Metastatic Breast Carcinoma in the Brain (tissue), 10 donors: Measurements from ENCODE around the genes METTL16, CLUH and CCDC92B.

GRCh38 chr17:2049770-2050944 lies 4.7 kb upstream of the HIC1 start:
- PRO-cap, 10 experiments, result peak in 10 of 10 experiments; most common plus-strand start chr17:2050600 (in 5); most common minus-strand start chr17:2049946 (in 10)

- PRO-cap, 10 experiments, result no peak in any of the 10 experiments
Observed at GRCh38 chr17:2055277-2055620, 346 bp downstream of the HIC1 start.

DNA sequence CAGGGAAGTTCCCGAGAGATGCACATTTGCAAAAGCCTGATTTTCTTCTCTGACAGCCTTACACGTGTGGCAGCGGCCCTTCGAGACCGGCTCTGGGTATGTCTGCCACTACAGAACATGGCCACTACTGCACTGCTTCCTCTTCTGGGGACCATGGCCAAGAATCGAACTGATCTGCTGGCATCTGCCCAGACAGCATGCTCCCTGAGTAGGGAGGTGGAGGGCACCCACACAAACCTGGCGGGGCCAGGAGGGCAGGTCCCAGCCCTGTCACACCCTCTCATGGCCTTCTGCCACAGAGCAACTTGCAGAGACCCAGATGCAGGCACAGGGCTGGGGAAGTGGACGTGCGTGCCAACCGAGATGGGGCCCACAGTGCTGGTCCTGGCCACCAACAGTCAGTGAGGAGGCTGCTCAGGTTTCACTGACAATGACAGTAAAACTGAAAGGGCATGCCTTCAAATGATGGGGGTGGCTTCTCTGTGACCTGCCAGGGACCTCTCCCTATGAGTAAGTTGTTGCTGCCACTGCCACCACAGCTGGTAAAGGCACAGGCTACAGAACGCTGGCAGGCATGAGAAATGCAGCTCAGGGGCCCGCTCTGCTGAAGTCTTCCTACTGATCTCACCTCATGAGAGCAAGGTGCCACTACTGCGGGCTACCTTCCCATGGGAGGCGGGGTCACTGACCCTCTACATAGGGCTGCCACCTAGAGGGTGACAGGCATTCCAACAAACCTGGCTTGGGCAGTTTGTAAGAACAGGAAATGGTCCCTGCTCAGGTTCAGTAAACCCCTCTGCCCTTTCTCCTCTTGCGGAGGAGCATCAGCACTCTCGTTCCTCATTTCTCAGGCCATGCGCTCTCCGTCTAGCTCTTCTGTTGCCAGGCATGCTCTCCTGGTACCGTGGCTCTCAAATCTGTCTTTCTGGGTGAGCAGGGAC lies 15.5 kb downstream of the HIC1 start:
- PRO-cap, 10 experiments, result peak in 1 of 10 experiments; most common minus-strand start position 617 of the sequence (in 1)

DNA sequence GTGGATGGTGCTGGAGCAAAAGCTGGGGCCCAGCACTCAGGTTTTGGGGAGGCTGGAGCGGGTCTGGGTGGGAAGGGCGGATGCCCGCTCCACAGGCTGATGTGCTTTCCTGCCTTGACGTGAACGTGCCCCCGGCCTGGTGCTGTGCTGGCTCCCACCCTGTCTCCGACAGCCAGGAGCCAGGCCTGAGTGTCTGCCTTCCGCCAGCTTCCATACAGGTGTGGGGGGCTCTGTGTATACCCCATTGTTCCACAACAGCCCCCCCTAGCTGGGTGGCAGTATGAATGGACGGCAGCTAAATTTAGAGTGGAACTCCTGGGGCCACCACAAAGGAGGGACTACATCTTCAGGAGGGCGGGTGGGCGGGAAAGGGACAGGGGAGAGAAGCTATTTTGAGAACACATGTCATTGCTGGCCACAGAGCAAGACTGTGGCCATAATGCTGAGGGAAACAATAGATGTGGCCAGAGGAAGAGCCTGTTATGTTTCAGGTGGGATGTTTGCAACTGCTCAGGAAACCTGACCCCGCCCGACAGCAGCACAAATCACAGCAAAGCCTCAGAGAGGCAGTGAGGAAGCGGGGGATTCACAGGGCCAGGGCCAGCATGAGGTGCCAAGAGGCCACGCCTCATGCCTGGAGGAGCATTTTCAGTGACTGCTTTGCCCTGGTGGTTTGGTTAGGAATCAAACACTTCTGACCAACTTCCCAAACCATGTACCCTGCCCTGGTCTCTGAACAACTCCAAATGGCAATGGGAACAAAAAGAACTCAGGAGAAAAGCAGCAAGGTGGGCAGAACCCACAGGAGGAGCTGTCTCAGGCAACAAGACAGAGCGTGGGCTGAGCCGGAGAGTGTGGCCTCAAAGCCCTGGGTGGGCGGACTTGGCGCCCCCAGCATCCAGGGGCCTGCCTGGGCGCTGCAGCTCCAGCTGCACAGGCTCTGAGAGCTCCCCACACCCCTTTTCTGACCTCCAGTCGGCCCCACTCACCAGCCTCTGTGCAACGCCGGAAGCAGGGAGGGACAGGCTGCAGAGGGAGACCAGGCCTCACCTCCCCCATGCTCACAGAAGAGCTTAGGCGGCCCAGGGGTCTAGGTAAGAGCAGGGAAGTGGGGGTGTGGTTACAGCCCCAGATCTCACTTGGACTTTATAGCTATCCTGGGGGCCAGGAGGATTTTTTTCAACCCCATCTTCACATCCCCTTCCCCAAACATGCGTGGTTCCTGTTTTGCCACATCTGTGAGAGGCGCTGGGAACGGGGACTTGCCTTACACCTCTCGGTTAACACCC lies 20.5 kb downstream of the HIC1 start:
- PRO-cap, 10 experiments, result no peak in any of the 10 experiments

DNA sequence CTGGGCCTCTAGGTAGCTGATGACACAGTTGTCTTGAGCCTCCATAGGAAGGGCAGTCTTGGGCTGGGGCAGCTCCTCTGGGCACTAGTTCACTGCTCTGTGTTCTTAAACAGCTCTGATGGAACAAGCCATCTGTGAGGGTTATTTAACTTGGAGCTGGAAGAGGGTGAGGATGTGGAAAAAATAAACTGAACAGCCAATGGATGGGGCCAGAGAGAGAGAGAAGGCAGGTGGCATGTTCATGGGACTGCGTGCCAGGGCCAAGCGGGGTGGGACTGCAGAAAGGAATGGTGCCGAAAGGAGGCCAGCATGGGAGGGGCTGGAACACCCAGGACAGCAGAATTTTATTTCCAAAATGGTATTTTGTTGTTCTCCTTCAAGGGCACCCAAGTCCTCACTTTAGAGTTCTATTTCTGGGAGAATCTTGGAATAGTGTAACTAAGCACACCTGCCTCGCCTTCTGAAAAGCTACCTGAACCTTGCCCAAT lies 52.7 kb downstream of the HIC1 start:
- PRO-cap, 10 experiments, result no peak in any of the 10 experiments

DNA sequence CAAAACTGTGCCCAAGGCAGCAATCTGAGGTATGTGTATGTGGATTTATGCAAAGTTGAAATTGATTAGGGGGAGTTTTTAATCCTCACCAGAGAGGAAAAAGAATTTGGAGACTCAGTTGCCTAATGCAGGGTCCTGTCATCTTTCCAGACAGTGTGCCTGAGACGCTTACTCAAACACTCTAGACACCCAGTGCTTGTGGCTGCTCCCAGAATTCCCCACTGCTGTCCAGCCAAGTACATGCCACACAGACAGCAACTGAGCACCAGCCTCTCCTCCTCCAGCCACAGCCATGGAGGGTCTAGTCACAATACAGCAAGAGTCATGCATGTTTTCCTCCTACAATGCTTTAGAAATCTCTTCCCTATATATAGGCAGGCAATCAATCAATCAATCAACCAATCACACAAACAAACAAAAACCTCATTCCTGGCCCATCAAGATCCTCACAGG lies 118.1 kb downstream of the HIC1 start:
- PRO-cap, 10 experiments, result no peak in any of the 10 experiments

GRCh38 chr17:2177146-2177911 lies 122.4 kb downstream of the HIC1 start:
- PRO-cap, 10 experiments, result no peak in any of the 10 experiments

GRCh38 chr17:2181203-2182216 lies 122.1 kb downstream of the SMG6 start:
- PRO-cap, 10 experiments, result no peak in any of the 10 experiments

- PRO-cap, 10 experiments, result no peak in any of the 10 experiments
Observed at GRCh38 chr17:2189145-2189615, 114.4 kb downstream of the SMG6 start.

GRCh38 chr17:2213597-2214846 lies 89.6 kb downstream of the SMG6 start:
- PRO-cap, 10 experiments, result peak in 6 of 10 experiments; most common plus-strand start chr17:2214274 (in 5); most common minus-strand start chr17:2214497 (in 3)

DNA sequence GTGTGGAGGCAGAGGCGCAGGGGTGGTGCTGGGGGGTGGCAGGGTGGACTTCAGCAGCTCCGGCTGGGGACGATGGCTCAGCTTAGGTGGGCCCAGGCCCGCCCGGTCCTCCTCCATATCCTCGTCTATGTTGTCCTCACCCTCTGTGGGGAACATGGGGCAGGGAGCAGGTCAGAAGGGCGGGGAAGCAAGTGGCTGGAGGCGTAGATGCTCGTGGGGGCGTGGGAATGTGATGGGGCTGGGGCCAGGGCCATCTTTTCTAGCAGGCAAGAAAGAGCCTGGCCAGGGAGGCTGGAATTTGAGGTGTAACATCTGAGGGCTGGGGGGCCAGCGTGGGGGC lies 13.4 kb downstream of the MNT start:
- PRO-cap, 10 experiments, result no peak in any of the 10 experiments

DNA sequence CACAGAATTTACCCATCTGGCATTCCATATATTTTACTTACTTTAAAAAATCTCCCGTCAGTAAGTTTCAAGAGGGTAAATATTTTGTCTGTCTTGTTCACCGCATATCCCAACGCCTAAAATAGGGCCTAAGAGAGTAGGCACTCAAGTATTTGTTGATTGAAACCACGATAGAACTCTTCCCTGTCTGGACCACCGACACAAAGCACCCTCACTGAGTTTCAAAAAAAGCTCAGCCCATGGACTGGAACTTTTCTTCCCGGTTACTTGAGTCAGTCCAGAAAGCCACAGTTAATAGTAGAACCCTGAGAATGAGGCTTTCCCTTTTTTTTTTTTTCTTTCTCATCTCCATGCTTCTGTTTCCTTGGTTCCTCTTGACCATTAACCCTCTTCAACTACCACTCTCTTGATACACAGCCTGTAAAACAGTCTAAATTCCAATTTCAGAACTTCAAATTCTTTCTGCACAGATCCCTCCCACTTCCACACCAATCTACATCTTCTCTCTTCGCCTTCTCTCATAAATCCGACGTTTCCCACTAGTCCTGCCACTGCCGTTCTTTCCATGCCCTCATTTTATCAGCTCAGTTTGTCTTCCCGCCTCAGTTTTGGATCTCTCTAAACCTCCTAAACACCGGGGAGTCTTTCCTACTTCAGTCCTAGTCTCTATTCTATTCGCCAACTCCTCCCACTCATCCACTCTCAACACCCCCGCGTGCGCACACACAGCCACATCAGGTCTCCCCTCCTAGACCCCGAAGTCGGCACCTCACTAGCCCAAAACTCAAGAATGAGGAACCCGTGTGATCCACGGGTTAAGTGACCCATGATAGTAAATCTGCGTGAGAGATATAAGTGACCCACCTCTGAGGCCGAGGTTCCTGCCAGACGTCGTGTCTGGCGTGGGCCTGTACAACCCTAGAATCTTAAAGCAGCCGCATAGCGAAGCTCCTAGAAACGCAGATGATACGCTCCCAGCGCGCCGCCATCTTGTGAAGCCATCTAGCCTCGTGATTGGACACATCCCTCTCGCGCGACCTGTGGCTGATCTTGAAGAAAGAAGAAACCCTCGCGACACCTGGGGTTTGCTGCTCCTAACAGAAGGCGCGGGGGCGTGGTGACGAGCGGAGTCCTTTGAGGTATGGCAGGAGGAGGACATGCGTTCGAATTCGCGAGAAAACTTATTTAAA lies at the start of gene METTL16:
Gene METTL16 (minus strand): TSS at position 994 of the 1,190 bp plus-strand sequence.
- PRO-cap, 10 experiments, result peak in 10 of 10 experiments; most common plus-strand start position 1,100 of the sequence (in 10); most common minus-strand start position 928 of the sequence (in 7)

GRCh38 chr17:2545334-2546046 lies 33.8 kb upstream of the METTL16 start:
- PRO-cap, 10 experiments, result no peak in any of the 10 experiments

DNA sequence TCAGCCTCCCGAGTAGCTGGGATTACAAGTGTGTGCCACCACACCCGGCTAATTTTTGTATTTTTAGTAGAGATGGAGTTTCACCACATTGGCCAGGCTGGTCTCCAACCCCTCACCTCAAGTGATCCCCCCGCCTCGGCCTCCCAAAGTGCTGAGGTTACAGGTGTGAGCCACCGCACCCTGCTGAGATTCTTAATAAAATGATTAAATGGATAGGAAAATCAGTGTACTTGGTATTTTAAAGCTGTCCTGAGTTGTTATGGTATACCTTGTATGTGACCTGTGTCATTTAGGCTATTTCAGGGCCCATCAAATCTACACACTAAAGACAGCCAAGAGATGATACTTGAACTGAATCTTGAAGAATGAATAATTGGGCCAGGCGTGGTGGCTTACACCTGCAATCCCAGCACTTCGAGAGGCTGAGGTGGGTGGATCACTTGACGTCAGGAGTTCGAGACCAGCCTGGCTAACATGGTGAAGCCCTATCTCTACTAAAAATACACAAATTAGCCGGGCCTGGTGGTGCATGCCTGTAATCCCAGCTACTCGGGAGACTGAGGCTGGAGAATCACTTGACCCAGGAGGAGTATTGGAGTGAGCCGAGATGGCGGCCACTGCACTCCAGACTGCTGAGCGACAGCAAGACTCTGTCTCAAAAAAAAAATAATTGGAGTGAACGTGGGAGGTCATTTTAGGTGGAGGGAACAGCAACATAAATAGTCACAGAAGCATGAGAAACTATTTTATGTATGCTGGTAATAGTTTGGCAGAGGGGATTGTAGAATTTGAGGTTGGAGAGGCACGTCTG lies 10.9 kb downstream of the PAFAH1B1 start:
- PRO-cap, 10 experiments, result no peak in any of the 10 experiments

GRCh38 chr17:2700238-2700977 lies 11.2 kb downstream of the CLUH start:
- PRO-cap, 10 experiments, result no peak in any of the 10 experiments

DNA sequence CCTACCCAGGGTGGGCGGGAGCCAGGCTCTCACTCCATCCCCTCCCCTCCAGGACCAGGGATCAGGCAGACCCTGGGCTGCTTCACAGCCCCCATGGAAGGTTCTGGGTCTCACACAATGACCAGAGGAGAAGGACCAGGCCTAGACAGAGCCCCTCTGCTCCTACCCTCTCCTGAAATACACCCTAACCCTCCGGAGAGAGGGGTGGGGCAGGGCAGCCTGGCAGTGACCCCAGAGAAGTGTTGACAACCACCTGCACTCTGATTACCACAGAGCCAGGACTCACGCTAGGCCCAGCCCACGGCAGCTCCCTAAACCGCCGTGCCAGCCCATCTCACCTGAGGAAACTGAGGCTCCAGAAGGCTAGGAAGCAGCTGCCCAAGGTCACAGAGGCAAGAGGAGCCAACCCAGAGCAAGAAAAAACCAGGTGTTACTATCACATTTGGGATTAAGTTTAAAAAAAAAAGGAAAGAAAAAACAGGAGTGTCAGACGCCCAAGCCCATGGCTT lies 3.3 kb downstream of the CLUH start:
- PRO-cap, 10 experiments, result no peak in any of the 10 experiments

DNA sequence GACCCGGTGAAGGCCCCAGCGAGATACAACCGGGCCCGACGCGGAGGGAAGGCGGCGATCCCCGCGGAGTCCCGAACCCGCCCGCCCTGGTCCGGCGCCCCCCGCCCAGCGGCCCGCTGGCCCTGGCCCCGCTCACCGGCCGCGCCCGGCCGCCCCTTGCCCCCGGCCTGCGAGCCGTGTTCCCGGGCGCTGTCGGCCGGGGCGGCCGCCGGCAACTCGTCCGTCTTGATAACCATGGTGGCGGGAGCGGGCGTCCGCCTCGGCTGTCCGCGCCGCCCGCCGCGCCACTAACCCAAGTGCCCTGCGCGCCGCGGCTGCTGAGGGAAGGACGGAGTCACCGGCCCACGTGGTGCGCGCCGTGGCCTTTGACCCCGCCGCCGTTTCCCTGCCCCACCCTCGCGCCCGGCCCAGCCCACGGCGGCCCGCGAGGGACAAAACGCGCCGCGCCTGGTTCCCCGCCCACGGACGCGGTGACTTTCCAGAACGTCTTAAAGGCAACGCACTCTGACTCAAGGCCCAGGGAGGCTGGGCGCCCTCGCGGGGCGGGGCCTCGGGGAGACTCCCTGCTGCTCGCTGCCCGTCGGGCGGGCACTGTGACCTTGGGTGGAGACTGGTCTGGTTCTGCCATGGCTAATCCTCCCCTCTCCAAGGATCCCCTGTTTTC lies at the start of gene CLUH:
Gene CLUH (minus strand): TSS at position 339 of the 664 bp plus-strand sequence.
- PRO-cap, 10 experiments, result peak in 10 of 10 experiments; most common plus-strand start position 591 of the sequence (in 9); most common minus-strand start position 289 of the sequence (in 10)

DNA sequence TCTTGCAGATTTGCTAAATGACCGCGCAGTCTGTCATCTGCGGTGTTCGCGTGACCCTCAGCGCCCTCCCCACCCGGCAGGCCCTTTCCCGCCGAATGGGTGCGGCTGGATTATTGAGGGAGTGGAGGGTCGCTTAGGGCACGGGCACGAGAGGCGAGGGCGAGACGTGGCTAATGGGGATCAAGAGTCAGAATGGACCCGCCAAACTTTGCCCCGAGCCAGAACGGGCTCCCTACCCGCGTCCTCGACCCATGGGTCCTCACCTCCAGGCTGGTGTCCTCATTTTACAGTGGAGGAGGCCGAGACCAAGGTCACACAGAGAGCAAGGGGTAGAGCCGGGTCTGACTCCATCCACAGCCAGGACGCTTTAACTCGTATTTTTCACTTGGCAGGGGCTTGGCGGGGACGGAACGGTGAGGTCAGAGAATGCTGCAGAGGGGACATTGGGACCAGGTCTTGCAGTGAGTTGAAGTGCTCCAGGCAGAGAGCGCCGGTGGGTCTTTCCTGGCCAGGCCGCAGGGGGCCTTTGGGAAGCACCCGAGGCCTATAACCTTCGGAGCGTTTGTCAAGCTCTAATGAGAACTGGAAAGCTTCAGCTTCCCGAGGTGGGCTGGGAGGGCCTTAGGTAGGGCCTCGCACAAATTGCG lies 649 bp upstream of the CLUH start:
- PRO-cap, 10 experiments, result no peak in any of the 10 experiments

DNA sequence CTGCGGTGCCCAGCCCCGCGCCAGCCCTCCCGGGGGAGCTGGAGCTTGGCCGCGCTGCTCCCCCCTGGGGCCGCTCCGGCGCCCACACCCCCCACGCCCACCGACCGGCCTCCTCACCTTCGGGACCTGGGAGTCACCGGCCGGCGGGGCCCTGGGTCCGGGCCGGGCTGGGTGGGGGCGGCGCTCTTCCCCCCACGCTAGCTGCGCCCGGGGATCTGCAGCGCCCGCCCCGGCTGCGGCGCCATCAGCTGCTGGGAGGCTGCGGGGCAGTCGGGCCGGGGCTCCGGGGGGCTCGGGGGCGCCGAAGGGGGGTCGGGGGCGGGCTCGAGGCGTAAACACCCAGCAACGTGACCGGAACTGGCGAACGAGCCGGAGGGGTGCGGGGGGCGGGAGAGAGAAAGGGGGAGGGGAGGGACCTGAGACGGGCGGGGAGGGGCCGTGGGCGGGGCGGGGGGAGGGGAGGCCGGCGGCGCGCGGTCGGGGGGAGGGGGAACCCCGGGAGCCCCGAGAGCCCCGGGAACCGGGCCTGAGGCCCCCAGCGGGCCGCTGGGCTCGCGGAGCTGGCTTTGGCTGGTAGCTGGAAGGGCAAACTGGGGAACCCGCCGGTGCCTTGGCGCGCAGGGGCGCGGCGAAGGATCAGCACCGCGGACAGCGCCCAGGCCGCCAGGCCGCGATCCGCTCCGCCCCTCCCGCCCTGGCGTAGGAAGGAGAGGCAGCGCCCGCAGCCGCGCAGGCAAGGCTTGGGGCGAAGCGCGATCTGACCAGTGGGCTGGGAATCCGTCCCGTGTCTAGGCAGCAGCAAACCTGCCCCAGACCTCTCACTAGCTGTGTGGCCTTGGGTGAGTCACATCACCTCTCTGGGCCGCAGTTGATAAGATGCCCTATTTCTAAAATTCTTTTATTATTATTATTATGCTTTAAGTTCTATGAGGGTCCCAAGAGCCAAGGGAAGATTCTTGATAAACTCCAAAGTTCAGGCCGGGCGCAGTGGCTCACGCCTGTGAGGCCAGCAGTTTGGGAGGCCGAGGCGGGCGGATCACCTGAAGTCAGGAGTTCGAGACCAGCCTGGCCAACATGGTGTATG lies at the start of gene CCDC92B:
Gene CCDC92B (minus strand): TSS at position 359 of the 1,084 bp plus-strand sequence.
- PRO-cap, 10 experiments, result peak in 1 of 10 experiments; most common plus-strand start position 736 of the sequence (in 1); most common minus-strand start position 359 of the sequence (in 1)

GRCh38 chr17:2756191-2756563 lies 6.7 kb upstream of the CCDC92B start:
- PRO-cap, 10 experiments, result peak in 1 of 10 experiments; most common plus-strand start chr17:2756418 (in 1); most common minus-strand start chr17:2756381 (in 1)